A375 (cell line): ENCODE data around the gene VPS51.

DNA sequence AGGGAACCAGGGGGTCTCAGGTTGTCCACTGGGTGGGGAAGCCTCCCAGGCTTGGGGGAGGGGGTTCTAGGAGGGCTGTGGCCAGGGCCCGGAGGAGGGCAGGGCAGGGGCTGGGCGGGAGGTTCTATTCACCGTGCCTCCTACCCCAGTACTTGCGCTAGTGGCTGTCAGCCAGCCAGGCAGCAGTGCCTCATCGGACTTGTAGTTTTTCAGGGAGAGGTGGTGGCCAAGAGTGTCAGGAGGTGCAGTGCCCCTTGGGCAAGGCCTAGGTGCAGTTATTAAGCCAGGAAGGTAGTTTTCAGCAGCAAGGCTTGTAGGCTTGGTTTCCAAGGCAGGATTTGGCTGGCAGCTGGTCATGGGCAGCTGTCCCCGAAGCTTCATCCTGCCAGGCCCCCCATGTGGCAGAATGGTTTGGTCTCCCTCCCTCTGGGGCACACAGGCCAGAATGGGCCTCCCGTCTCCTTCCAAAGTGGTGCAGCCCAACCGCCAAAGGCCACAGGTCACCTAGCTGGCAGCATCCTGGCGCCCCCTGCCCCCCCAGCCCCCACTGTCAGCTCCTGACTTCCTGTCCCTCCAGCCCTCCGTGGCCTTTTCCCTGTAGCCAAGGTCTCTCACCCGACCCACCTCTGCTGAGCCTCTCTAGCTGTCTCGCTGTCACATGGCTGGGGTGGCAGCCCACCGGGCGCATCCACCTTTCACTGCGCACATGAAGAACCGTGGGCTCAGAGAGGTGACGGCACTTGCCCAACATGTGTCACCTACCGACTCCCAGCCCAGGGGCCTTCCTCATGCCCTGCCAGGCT is 8.5 kb downstream of the CCDC88B start:
- RAMPAGE, long total RNA: no peak

- RAMPAGE, long total RNA: no peak
These were observed 2.3 kb upstream of the SLC22A11 start for GRCh38 chr11:64553526-64553810.

DNA sequence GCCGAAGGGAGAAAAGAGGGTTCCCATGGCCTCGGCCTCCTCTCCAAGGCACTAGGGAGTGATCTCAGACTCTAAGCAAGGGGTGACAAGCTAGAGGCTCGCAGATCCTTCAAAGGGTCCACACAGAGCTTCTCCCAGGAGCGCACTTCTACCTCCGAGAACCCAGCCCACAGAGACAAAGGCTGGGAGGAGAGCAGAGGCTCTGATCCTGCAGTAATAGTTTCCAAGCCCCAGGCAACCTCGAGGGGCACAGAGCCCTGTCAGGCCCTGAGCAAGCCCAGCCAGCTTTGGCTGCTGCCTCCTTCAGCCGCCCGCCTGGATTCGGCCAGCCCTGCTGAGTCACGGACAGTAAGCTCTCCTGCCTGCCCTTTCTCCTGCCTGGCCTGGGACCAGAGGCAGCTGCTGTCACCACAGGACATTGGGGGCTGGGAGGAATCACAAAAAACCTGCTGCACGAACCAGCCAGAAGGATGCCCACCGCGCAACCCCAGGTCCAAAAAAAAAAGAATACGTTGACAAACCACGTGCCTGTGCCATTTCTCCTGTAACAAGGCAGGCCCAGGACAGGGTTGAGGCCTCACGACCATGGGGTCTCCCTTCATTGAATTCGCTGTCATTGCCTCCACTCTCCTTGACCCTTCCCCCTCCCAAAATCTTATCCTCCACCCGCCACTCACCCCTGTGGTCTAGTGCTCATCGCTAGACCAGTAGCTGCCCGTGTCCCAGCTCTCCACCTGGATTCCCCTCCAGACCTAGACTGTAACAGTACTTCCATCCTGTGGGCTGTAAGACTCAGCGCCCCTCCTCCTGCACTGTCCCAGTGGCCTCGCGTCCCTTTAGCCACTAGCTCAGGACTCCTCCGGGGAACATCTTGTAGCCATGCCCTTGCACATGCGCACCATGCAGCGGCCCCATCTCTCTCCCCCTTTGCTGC is 7.6 kb upstream of the SLC22A12 start:
- RAMPAGE, long total RNA: no peak

DNA sequence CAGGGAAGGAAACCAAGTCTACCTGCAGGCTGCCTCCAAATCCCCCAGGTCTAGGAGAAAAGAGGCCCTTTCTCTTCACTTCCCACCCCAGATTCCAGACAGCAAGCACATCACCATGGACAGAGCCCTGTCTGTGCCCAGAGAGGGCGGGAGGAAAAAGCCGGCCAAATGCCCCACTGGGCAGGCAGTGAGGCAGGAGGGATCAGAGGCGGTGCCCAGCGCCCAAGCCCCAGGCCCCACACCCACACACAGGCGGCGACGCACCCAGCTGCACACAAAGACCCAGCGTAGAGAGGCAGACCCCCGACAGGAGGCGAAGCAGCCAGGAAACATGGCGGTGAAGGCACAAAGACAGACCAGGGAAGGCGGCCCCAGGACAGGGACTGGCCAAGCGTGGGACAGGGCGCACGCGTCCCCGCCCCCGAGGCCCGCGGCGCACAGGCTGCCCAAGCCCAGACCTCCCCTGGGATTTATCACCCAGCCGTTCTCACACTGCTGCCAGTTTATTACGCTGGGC is 46.8 kb downstream of the SLC22A12 start:
- RAMPAGE, long total RNA: no peak

GRCh38 chr11:64713180-64713906 is 9.7 kb downstream of the NRXN2 start:
- RAMPAGE, long total RNA: no peak

DNA sequence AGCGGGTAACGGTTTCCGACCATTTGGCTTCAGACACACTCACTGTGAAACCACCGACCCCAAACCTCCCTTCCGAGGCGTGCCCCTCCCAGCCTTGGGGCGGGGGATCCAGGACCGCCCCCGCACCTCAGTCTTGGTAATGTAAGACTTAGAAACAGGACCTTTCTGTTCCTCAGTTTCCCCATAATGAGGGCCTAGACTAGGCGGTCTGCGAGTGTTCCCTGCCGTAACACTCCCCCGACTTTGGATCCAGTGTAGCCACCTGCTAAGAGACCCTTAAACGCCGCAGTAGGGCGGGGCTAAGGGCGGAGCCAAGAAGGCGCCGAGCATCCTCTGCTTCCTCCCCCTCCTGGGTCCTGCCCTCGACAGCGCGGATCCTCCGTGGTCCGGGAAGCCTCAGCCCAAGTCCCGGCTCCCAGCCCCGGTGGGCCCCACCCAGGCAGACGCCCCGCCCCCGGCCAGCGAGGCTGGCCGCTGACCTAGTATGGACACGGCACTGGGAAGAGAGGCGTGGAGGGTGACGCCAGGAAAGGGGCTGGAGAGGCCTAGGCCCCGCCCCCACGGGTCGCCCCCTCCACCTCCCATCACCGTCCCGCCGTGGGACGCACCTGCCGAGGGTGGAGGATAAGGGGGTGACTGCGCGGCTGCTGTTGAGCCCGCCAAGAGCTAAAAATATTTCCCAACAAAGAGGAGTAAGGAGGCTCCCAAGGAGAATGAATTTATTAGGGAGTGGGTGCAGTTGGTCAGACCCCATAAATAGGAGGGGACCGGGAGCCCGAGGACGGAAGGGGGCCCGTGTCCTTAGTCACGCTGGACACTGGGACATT is 2.0 kb upstream of the RASGRP2 start:
- RAMPAGE, long total RNA: no peak

DNA sequence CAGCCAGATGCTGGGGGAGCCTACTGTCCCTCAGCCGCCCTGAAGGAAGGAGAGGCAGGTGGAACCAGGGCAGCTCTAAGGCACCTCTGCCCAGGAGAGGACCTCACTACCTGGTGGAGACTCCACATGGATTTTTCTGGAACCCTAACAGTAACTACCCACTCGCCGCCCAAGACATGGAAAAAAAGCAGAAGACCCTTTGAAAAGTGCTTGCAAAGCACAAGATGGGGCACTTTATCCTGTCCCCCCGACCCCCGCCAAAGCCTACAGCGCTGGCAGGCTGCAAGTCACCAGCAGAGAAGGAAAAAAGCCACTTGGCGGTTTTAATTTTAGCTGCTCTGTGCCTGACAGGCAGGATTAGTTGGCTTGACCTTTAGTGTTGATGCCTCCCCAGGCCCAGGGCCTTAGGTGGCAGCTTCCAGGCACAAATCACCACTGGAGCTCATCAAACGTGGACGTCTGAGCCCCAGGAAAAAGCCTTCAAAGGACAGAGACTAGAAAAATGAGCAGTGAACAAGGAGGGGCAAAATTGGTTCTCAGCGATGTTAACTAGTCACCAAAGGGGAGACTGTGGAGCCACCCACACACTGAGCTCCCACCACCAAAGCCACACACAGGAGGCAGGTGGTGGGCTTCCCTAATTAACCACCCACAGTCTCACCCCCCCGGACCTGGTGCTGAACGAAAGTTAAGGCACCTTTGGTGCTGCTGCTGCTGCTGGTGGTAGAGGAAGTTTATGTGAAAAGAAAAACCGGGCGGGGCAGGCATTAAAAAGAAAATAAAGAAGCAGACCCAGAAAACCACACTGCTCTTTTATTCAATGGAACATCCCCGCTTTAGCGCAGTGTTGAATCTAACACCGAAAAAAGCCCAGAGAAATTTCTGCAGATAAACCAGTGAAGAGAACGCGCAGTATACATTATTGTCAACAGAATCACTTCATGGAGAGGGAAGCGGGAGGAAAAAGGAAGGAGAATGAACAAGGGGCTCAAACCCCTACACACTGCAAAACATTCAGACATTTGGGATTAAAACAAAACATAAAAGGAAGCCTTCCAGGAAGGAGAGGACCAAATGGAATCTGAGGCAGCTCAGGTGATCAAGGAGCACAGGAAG is 4.4 kb upstream of the PYGM start:
- RAMPAGE, long total RNA: no peak

- RAMPAGE, long total RNA: no peak
These were observed 4.4 kb downstream of the SF1 start for GRCh38 chr11:64773954-64774336.

- RAMPAGE, long total RNA: no peak
These were observed 1.4 kb downstream of the MAP4K2 start for GRCh38 chr11:64801501-64802202.

- RAMPAGE, long total RNA: no peak
These were observed 4.3 kb upstream of the CDC42BPG start for GRCh38 chr11:64848674-64849213.

DNA sequence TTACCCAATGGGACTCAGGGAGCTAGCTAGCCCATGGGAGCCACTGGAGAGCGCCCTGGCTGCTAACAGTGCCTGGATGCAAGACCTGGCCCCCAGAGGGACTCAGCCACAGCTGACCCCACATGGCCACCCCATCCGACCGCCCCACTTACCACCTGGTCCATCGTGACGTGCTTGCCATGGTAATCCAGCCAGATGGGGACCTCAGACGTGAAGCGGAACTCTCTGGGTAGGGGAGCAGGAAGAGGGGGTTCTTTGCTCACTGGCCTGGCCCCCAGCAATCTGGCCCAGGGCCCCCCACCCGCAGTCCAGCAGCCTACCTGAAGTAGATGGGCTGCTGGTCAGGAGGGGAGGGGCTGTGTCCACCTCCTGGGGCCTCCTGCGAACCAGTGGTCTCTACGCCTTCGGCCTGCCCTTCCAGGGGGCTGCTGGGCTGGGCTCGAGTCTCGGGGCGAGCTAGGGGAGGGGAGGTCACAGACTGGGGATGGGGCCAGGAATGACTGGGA is 19.2 kb upstream of the EHD1 start:
- RAMPAGE, long total RNA: no peak

GRCh38 chr11:64933470-64934137 is 2.1 kb downstream of the GPHA2 start:
- RAMPAGE, long total RNA: no peak

DNA sequence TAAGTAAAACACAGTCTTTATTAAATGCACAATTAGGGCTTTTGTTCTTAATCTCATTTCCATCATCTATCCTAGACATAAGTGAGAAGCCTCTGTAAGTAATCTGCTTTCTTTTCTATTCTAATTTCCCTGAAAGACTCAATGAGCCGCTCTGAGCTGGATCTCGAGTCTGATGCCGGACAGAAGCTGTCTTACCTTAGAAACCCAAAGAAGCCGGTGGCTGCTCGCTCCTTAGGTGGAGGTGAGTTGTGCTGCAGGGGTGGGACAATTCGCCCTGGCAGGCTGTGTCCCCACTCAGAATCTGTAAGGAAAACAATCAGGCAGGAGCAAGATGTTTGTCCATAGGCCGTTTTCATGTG is 3.8 kb upstream of the GPHA2 start:
- RAMPAGE, long total RNA: no peak

- RAMPAGE, long total RNA: no peak
These were observed 608 bp downstream of the MAJIN start for GRCh38 chr11:64971320-64971680.

DNA sequence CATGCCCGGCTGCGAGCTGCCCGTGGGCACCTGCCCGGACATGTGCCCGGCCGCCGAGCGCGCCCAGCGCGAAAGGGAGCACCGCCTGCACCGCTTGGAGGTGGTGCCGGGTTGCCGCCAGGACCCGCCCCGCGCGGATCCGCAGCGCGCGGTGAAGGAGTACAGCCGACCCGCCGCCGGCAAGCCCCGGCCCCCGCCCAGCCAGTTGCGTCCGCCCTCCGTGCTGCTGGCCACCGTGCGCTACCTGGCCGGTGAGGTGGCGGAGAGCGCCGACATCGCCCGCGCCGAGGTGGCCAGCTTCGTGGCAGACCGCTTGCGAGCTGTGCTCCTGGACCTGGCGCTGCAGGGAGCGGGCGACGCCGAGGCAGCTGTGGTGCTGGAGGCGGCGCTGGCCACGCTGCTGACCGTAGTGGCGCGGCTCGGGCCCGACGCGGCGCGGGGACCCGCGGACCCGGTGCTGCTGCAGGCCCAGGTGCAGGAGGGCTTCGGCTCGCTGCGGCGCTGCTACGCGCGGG is 339 bp downstream of the SAC3D1 start:
- RAMPAGE, long total RNA: no peak

- RAMPAGE, long total RNA: no peak
These were observed at the start of gene VPS51 for GRCh38 chr11:65095739-65096917. VPS51 (plus strand) TSS chr11:65096214.

DNA sequence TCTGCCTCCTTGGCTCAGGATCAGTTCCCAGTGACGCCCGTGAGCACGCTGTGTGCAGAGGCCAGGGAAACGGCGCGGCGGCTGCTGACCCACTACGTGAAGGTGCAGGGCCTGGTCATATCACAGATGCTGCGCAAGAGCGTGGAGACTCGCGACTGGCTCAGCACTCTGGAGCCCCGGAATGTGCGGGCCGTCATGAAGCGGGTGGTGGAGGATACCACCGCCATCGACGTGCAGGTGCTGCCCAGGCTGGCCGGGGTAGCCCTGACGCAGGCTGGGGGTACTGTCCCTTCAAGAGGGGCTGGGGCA is 2.0 kb upstream of the TM7SF2 start:
- RAMPAGE, long total RNA: no peak

GRCh38 chr11:65110111-65110975 is 1.3 kb upstream of the TM7SF2 start:
- RAMPAGE, long total RNA: no peak

- RAMPAGE, long total RNA: no peak
These were observed 912 bp downstream of the ZNHIT2 start for GRCh38 chr11:65116304-65117273.

DNA sequence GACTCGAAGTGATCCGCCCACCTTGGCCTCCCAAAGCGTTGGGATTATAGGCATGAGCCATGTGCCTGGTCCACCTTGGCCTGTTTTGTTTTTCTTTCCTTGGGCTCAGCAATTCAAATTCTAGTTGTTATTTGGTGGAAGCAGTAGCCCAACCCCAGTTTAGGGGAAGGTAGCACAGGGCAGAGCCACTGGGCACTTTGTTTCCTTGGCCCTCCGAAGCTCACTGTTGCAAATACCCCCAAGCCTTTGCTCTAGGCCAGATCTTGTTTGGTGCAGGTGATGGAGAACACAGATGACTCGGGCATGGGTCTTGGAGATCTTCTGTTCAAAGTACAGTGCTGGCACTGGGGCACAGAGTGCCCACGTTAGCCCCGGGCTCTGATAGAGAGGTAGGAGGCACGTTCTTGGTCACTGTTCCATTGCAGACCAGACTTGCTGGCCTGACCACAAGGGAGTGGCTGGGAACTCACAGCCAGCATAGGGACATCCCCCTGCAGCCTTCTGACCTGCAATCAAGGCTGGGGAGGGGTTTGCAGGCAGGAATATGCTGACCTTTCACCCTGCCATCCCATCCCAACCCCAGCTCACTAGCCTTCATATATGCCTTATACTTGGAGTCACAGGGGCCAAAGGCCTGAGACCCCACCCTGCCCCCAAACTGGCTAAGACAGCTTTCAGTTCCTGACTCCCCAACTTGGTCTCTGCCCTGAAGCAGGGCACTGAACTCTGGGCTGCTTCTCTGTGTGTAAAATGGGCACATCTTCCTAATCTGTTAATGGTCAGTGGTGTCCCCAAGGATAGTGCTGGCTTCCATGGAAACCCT is 4.5 kb downstream of the MRPL49 start:
- RAMPAGE, long total RNA: no peak